Spleen (tissue), 7 donors: ENCODE results near the gene MZB1.

- PRO-cap, 4 experiments = peak in 3 of 4 experiments; most common plus-strand start chr5:138459579 (in 3); most common minus-strand start chr5:138459433 (in 2)
- RAMPAGE, long total RNA, 4 experiments = no peak in any of the 4 experiments
Measured at GRCh38 chr5:138458940-138459716, 6.2 kb upstream of the EGR1 start.

DNA sequence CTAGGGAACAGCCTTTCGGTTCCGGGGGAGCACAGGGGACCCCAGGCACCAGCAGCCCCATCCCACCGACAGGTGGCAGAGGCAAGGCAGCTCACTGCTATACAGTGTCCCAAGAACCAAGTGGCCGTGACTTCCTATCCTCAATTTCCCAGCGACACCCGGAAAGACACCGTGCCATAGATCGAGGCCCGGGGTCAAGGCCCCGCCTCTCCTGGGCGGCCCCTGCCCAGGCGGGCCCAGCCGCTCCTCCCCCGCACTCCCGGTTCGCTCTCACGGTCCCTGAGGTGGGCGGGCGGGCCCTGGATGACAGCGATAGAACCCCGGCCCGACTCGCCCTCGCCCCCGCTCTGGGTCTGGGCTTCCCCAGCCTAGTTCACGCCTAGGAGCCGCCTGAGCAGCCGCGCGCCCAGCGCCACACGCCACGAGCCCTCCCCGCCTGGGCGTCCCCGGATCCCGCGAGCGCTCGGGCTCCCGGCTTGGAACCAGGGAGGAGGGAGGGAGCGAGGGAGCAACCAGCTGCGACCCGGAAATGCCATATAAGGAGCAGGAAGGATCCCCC is 671 bp upstream of the EGR1 start:
- PRO-cap, 4 experiments = peak in 4 of 4 experiments; most common plus-strand start position 282 of the sequence (in 2); most common minus-strand start position 150 of the sequence (in 4)
- RAMPAGE, long total RNA, 4 experiments = no peak in any of the 4 experiments

GRCh38 chr5:138470405-138471076 is 5.3 kb downstream of the EGR1 start:
- PRO-cap, 4 experiments = peak in 1 of 4 experiments; most common plus-strand start chr5:138470501 (in 1)
- RAMPAGE, long total RNA, 4 experiments = no peak in any of the 4 experiments

- PRO-cap, 4 experiments = no peak in any of the 4 experiments
- RAMPAGE, long total RNA, 4 experiments = no peak in any of the 4 experiments
Measured at GRCh38 chr5:138551481-138552283, 8.6 kb upstream of the ETF1 start.

GRCh38 chr5:138557755-138558754 is 15.0 kb upstream of the ETF1 start:
- PRO-cap, 4 experiments = no peak in any of the 4 experiments
- RAMPAGE, long total RNA, 4 experiments = no peak in any of the 4 experiments

GRCh38 chr5:138560802-138561521 is 14.2 kb downstream of the HSPA9 start:
- PRO-cap, 4 experiments = no peak in any of the 4 experiments
- RAMPAGE, long total RNA, 4 experiments = no peak in any of the 4 experiments

DNA sequence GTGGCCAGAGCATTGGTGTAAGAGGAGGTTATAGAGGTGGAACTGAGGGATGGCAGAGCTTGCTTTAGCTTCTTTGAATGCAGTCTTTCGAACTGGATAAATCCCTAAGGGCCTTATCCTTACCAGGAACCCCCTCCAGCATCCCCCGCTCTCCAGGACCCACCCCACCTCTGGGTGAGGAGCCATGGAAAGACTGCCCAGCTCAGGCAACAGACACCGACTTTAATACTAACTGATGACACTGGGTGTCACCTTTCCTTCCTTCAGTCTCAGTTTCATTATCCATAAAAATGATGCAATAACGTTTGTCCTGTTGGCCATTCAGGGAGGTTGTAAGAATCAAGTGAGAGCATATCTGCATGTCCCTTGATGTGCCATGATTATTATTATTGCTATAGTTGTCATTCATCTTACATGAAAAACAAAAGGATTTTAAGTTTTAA is 50.8 kb upstream of the CTNNA1 start:
- PRO-cap, 4 experiments = no peak in any of the 4 experiments
- RAMPAGE, long total RNA, 4 experiments = no peak in any of the 4 experiments

DNA sequence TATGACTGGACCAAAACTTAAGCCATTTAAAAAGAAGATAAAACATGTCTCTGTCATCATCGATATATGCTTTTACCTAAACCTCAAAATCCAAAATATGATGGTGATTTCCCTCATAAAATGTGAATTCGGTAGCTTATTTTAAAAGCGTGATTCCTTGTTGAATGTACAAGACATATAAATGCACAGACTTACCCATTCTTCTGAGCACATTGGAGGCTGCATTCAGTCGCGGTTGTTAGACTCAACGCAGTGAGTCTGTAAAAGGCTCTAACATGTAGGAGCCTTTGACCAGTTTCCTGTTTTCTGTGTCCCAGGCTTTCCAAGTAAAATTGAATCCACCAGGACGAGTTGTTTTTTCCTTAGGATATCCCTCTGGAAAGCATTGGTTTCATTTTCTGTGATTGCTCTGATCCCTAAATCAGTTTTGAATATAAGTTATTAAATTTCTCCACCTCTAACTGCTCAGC is 387 bp downstream of the LRRTM2 start:
- PRO-cap, 4 experiments = no peak in any of the 4 experiments
- RAMPAGE, long total RNA, 4 experiments = start-site peak on the minus strand in 1 of 4 experiments, centred at position 257 of the sequence, 10 reads per replicate

DNA sequence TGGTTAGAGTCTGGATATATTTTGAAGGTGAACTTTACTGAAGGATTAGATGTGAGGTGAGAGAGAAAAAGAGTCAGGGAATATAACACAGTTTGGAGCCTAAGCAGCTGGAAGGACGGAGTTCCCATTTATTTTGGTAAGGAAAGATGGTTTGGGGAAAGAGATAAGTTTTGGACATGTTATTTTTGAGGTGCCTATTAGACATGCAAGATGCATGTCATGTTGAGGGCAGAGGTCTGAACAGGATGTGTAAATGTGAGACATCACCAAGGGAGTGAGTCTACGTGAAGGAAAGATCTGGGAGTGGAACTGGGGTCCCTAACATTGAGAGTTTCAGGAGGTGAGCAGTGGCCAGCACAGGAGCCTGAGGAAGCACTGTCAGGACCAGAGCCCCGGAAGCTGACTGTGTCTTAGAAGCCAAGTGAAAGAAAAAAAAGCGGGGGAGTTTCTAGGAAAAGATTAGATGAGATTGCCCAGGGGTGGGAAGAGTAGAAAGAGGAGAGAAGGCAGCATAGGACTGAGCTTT is 36.8 kb upstream of the LRRTM2 start:
- PRO-cap, 4 experiments = no peak in any of the 4 experiments
- RAMPAGE, long total RNA, 4 experiments = no peak in any of the 4 experiments

- PRO-cap, 4 experiments = no peak in any of the 4 experiments
- RAMPAGE, long total RNA, 4 experiments = no peak in any of the 4 experiments
Measured at GRCh38 chr5:138963837-138964369, 88.8 kb upstream of the LRRTM2 start.

DNA sequence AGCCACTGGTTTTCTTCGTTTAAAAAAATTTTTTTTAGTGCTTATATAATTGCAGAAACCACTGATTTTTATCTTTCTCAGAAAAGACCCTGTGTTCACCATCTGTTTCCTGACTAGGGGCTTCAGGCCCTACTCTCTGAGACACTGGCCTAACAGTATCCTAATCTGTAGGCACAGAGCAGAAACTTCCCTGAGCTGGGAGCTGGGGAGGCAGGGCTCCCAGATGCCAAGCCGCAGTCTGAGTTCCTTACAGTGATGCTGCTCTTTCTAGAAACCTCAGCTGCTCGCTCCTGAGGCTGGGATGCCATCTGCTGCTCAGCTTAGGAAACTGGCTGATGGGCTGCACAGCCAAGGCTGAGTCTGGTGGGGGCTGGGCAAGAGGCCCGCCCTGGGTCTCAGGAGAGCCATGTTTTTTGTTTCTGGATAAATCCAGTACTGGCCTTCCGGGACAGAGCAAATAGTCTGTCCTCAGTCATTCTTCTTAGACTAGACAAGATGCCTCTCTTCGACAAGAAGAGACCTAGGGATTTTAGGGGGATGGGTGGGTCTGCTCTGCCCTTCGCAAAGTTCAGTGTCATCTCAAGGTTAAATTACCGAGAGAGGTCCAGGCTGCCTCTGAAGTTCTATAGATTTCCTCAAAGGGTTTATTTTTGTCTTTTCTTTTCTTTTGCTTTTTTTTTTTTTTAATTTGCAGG is 30.9 kb upstream of the MATR3 start:
- PRO-cap, 4 experiments = peak in 1 of 4 experiments; most common plus-strand start position 373 of the sequence (in 1)
- RAMPAGE, long total RNA, 4 experiments = no peak in any of the 4 experiments

DNA sequence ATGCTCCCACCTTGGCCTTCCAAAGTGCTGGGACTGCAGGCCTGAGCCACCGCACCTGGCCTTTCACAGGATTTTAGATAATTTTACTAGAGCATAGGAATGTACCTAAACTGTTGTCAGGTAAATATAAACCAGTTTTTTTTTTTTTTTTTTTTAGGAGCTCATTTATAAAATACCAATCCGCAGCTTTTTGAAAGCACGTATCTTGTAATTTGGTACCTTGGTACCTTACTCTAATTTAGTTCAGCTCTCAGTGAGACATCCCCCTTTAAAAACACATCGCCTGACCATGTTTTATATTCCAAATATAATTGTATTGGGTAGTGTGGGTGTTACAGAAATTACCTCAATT is 19.3 kb downstream of the MATR3 start:
- PRO-cap, 4 experiments = no peak in any of the 4 experiments
- RAMPAGE, long total RNA, 4 experiments = no peak in any of the 4 experiments

DNA sequence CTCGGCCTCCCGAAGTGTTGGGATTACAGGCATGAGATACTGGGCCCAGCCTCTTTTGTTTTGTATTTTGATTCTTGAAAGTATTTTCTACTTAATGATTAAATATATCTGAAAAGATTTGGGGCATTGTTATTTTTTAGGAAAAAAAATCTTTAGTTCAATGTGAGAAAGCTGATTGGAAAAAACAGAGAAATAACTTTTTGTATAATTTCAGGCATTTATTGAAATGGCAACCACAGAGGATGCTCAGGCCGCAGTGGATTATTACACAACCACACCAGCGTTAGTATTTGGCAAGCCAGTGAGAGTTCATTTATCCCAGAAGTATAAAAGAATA is 23.0 kb upstream of the PAIP2 start:
- PRO-cap, 4 experiments = no peak in any of the 4 experiments
- RAMPAGE, long total RNA, 4 experiments = no peak in any of the 4 experiments

DNA sequence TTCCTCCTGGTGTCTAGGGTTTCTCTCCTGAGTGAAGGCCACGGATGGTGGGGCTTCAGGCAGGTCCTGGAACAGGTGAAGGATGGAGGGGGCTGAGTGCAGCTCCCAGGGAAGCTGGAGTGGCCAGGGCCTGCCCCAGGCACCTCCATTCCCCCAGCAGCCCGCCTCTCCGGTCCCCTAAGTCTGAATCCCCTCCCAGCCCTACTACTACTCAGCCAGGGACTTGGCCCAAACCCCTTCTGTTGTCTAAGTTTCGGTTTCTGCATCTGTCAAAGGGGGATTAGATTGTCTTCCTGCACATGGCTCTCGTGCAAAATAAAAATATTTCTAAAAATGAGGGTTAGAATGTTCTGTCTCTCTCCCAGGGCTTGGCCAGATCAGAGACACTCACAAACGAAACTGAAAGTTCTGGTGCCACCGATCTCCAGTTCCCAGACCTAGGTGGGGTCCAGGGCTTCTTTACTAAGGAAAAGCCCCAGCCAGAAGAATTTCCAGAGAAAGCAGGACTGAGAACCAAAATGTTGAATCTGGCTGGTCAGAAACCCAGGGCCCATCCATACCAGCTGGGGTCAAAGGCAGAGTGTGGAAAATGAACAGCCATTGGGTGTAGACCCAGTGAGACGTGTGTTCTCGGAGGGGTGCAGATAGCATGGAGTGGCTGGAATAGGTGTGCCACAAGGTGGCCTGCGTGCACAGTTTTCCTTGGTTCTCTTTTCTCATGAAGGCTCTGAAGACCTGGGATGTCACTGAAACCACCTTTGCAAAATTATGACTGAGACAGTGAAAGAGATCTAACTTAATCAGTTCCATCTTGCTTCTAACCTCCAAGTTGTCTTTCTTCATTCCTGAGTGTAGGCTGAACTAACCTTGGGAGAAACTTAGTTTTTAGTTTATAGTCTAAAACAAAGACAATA is 2.0 kb upstream of the SLC23A1 start:
- PRO-cap, 4 experiments = peak in 2 of 4 experiments; most common plus-strand start position 403 of the sequence (in 2); most common minus-strand start position 169 of the sequence (in 1)
- RAMPAGE, long total RNA, 4 experiments = no peak in any of the 4 experiments

- PRO-cap, 4 experiments = peak in 3 of 4 experiments; most common plus-strand start chr5:139390300 (in 2); most common minus-strand start chr5:139389881 (in 2)
- RAMPAGE, long total RNA, 4 experiments = start-site peak on the minus strand in 4 of 4 experiments, at chr5:139389861-139389916 at its widest, 105 to 1,791 reads per replicate
Measured at GRCh38 chr5:139389492-139390732, at the start of gene MZB1. TSS of gene MZB1 (minus strand) at chr5:139389913.

- PRO-cap, 4 experiments = no peak in any of the 4 experiments
- RAMPAGE, long total RNA, 4 experiments = no peak in any of the 4 experiments
Measured at GRCh38 chr5:139459305-139459830, 3.2 kb downstream of the ECSCR start.

DNA sequence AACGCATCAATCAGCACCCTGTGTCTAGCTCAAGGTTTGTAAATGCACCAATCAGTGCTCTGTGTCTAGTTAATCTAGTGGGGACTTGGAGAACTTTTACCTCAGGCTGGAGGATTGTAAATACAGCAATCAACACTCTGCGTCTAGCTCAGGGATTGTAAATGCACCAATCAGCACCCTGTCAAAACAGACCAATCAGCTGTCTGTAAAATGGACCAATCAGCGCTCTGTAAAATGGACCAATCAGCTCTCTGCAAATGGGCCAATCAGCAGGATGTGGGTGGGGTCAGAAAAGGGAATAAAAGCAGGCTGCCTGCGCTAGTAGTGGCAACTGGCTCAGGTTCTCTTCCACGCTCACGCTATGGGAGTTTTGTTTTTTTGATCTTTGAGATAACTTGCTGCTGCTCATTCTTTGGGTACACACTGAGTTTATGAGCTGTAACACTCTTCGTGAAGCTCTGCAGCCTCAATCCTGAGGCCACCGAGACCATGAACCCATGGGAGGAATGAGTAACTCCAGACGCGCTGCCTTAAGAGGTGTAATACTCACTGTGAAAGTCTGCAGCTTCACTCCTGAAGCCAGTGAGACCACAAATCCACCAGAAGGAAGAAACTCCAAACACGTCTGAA is 10.8 kb upstream of the UBE2D2 start:
- PRO-cap, 4 experiments = peak in 1 of 4 experiments; most common plus-strand start position 330 of the sequence (in 1)
- RAMPAGE, long total RNA, 4 experiments = no peak in any of the 4 experiments

DNA sequence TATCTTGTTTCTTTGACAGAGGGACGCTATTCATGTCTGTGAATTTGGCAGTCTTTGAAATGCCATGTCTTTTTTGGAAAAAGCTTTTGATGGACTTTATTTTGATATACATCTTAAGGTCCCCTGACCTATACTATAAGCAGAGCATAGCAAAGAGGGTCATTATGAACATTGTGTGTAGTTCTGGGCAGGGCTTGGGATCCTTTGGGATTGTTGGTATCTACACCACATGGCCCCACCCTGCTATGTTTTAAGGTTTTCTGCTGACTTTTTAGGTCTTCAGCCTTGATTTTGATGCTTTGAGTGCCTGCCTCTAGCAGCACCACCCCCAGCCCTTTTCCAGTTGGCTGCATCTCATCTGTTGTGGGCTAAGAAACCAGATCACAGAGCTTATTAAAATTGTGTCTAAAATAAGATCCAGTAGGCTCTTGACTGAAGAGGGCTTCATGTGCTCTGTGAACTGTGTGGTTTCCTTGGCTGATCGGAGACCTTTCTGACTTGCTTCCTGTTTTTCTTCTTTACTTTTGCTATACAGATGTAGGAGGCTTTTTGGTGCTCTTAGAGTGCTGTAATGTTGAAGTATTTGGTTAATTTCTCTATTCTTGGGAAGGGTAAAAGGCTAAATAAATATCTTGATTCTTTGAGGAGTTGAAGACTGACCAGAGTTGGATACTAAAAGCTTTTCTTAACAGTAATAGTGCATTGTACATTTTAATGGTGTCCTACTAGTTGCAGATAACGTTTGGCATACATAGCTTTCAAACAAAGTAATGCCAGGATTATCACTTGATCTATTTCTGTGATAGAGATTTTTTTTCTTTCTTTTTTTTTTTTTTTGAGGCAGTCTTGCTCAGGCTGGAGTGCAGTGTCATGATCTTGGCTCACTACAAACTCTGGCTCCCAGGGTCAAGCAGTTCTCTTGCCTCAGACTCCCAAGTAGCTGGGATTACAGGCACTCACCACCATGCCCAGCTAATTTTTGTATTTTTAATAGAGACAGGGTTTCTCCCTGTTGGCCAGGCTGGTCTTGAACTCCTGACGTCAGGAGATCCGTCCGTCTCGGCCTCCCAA is 4.4 kb downstream of the UBE2D2 start:
- PRO-cap, 4 experiments = peak in 2 of 4 experiments; most common minus-strand start position 370 of the sequence (in 2)
- RAMPAGE, long total RNA, 4 experiments = no peak in any of the 4 experiments

DNA sequence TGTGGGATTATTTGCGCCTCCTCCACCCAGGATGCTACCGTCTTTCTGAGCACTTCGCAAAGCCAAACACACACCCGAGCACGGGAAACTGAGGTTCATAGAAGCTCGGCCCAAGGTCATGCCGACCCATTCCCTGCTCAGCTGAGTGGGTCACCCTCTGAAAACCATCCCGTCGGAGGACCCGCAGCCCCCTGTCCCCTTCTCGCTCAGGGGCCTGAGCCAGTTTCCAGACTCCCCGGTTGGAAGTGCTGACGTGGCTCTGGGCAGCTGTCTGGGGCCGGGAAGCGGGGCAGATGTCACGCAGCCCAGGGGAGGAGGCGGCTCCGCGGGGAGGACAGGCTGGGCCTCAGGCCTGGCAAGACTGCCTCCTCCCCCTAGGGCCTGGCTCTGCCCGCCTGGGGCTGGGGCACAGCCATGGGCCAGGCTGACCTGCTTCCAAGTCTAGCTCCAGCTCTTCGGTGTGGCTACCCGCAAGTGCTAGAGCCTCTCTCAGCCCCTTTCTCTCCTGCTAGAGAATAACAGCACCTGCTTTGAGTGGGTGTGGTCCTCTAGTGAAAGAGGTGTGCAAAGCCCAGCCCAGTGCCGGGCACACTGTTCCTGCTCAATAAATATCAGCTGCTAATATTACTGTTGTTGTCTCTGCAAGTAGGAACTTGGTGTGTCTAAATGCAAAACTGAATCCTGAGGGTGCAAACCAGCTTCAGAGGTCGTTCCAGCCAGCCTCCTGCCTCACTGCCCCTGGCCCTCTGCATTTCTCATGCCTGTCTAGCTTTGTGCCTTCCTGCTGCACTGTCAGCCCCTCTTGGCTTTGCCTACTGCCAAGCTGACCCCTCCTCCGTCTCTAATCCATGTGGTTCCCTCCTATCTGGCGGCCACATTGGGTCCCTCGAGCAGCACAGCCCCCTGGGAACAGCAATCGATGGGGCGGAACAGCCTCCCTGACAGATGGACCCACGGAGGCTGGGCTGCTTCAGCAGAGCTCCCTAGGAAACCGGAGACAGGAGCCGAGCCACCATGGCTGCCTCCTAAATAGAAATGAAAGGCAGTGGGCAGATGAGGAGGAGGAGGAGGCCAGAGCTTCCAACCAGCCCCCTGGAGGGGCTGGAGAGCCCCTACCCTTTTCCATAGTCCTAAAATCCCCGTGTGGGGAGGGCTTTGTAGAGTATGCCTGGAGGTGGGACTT is 9.7 kb upstream of the CXXC5 start:
- PRO-cap, 4 experiments = peak in 4 of 4 experiments; most common plus-strand start position 633 of the sequence (in 1); most common minus-strand start position 226 of the sequence (in 2)
- RAMPAGE, long total RNA, 4 experiments = no peak in any of the 4 experiments

GRCh38 chr5:139650701-139651709 is 2.9 kb downstream of the CXXC5 start:
- PRO-cap, 4 experiments = peak in 4 of 4 experiments; most common plus-strand start chr5:139650989 (in 2); most common minus-strand start chr5:139650842 (in 4)
- RAMPAGE, long total RNA, 4 experiments = no peak in any of the 4 experiments